Breast epithelium (tissue), 2 donors: ENCODE measurements around a stretch of chr17.

DNA sequence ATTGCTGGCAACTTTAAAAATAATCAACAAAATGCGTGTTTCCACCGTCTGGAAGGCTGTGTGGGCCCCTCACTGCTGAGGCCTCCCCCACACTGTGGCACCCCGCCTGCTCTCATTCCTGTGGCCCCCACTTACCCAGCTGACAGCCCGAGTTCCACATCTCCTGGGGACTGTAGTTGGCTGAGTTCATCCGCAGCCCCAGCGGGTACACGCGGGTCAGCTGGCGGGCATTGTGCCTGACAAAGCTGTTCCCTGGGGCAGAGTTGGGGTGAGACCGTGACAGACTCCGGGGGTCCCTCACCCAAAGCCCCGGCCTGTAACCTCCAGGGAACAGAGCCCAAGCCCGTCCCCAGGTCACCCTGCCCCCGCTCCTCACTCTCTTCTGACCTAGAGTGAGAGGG, 18.2 kb downstream of the PLCD3 start:
- PRO-cap: no peak
- RAMPAGE, long total RNA, 2 experiments: no peak in any of the 2 experiments

DNA sequence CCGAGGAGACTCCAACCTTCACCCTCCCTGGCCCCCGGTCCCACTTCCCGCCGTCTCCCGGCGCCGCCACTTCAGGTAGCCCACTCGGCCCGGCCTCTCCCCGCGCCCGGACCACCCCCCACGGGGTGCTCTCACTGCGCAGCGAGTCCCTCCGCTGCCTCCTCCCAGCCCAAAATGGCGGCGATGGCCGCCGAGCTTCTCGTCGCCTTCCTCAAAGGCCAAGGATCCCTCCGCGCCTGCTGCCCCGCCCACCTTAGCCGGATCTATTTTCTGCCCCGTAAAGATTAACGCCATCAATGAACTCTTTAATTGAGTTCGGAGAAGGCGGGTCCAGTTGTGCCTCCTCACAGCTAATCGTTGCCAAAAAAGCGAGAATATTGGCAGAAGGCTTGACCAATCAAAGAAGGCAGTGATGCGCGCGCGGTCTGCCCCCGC, 332 bp upstream of the HEXIM2 start:
- PRO-cap: bidirectional peak, plus-strand start at position 308 of the sequence, minus-strand start at position 213 of the sequence
- RAMPAGE, long total RNA, 2 experiments: start-site peak on the minus strand in 2 of 2 experiments, centred at positions 199 to 211 of the sequence, 26 to 112 reads per replicate

DNA sequence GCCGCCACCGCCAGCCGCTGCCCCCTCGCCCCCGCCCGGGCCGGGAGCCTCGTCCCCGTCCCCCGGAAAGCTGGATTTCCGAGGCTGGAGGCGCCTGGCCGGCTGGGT, 176 bp downstream of the FMNL1 start:
- PRO-cap: no peak
- RAMPAGE, long total RNA, 2 experiments: no peak in any of the 2 experiments

- PRO-cap: no peak
- RAMPAGE, long total RNA, 2 experiments: no peak in any of the 2 experiments
These were observed 13.5 kb downstream of the FMNL1 start for GRCh38 chr17:45235184-45235652.

- PRO-cap: no peak
- RAMPAGE, long total RNA, 2 experiments: no peak in any of the 2 experiments
These were observed 26.4 kb downstream of the MAP3K14 start for GRCh38 chr17:45290315-45290906.

- PRO-cap: no peak
- RAMPAGE, long total RNA, 2 experiments: no peak in any of the 2 experiments
These were observed 17.5 kb downstream of the MAP3K14 start for GRCh38 chr17:45299309-45299786.

GRCh38 chr17:45315456-45316079, 1.3 kb downstream of the MAP3K14 start:
- PRO-cap: no peak
- RAMPAGE, long total RNA, 2 experiments: no peak in any of the 2 experiments

DNA sequence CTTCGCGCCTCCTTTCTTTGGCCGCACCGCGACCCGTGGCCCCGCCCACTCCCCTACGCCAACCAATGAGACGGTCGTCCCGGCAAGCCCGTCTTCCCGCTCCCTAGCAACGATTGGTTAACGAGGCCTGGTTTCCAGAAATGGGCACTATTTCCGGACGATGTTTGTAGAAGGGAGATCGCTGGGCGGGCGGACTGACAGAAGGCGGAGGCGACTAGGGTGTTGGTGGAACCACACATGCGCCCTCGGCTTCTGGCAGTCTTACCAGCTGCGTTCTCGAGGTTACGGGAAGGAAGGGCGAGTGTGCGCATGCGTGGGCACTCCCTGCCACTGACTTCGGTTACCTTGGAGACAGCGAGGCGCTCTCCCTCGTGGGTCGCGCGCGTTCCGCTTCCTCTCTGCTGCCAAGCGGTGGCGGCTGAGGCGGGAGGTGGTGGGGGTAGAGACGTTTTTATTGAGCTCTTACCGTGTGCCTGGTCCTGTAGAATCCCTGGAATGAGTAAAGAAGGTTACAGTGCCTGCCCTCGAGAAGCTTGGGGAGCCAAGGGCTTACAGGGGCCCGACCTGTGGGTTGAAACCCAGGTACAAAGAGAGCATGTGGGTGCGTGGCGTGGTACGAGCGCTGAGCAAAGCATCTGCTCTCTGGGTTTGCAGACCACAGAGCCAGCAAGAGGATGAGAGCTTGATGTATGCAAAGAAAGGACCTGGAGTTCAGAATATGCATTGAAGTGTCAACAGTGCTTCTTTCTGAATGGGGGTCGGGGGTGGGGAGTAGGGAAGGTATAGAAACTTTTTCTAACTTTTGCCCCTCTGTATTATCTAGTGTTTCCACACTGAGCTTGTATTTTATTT, 553 bp upstream of the MAP3K14 start:
- PRO-cap: bidirectional peak, plus-strand start at position 200 of the sequence, minus-strand start outside the sequence; unidirectional peak, plus-strand start at position 392 of the sequence
- RAMPAGE, long total RNA, 2 experiments: no peak in any of the 2 experiments

GRCh38 chr17:45406197-45406668, 26.4 kb downstream of the ARHGAP27 start:
- PRO-cap: no peak
- RAMPAGE, long total RNA, 2 experiments: no peak in any of the 2 experiments

GRCh38 chr17:45410265-45411400, 22.0 kb downstream of the ARHGAP27 start:
- PRO-cap: no peak
- RAMPAGE, long total RNA, 2 experiments: no peak in any of the 2 experiments

- PRO-cap: no peak
- RAMPAGE, long total RNA, 2 experiments: no peak in any of the 2 experiments
These were observed 4.5 kb downstream of the ARHGAP27 start for GRCh38 chr17:45428126-45428626.

DNA sequence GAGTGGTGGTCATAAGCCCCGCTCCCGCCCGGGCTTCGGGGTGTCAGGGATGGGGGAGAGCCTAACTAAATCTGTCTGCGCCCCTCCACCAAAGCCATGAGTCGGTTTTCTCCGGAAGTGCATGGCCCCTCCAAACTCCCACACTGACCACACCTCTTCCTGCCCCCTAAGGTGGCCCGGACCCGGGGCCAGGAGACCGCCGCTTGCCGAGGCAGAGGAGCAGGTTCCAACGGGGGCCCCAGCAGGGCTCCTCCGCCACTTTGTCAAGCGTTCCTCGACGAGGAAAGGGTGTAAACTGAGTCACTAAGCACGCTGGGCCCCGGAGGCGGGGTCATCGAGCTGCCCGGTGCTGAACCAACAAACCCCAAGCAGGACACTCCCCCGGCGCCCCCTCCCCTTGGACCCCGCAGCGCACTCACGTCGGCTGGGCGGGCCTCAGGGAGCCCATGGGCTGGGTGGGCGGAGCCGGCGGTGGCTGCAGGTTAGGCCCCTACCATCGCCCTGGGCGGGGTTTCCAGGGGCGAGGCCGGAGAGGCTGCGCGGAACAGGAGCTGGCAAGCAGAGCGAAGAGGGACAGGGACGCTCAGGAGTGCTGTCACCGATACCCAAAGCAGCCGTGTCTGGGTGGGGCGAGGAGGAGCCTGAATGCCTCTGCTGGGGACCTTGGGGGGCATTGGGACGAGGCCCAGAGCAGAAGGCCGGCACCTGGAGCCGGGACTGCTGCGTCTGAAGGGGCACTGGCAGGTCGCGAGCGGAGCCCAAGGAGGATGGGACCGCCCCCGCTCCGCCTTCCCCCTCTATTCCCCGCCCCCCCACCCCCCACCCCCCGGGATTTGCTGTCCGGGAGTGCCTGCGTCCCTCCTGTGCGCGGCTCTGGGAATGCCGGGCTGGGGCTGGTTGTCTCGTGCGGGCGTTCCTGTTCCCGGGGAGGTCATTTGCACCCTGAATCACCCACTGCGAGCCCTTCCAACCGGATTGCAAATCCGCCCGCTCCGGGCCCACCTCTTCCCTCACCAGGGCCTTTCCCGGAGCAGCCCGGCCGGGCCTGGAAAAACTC, 1.1 kb downstream of the ARHGAP27 start:
- PRO-cap: unidirectional peak, plus-strand start at position 508 of the sequence; unidirectional peak, plus-strand start at position 561 of the sequence; bidirectional peak, plus-strand start at position 829 of the sequence, minus-strand start at position 728 of the sequence
- RAMPAGE, long total RNA, 2 experiments: no peak in any of the 2 experiments

GRCh38 chr17:45578623-45579391, 88.3 kb upstream of the PLEKHM1 start:
- PRO-cap: no peak
- RAMPAGE, long total RNA, 2 experiments: no peak in any of the 2 experiments

GRCh38 chr17:45641068-45641863, 142.9 kb upstream of the CRHR1 start:
- PRO-cap: no peak
- RAMPAGE, long total RNA, 2 experiments: no peak in any of the 2 experiments

GRCh38 chr17:45976912-45977617, 22.0 kb upstream of the STH start:
- PRO-cap: no peak
- RAMPAGE, long total RNA, 2 experiments: no peak in any of the 2 experiments

- PRO-cap: no peak
- RAMPAGE, long total RNA, 2 experiments: no peak in any of the 2 experiments
These were observed 34.3 kb downstream of the STH start for GRCh38 chr17:46033225-46033840.

- PRO-cap: no peak
- RAMPAGE, long total RNA, 2 experiments: no peak in any of the 2 experiments
These were observed 35.3 kb downstream of the STH start for GRCh38 chr17:46034048-46034971.

- PRO-cap: no peak
- RAMPAGE, long total RNA, 2 experiments: no peak in any of the 2 experiments
These were observed 45.1 kb downstream of the STH start for GRCh38 chr17:46044022-46044599.

- PRO-cap: no peak
- RAMPAGE, long total RNA, 2 experiments: no peak in any of the 2 experiments
These were observed 92.6 kb downstream of the STH start for GRCh38 chr17:46091564-46092181.

DNA sequence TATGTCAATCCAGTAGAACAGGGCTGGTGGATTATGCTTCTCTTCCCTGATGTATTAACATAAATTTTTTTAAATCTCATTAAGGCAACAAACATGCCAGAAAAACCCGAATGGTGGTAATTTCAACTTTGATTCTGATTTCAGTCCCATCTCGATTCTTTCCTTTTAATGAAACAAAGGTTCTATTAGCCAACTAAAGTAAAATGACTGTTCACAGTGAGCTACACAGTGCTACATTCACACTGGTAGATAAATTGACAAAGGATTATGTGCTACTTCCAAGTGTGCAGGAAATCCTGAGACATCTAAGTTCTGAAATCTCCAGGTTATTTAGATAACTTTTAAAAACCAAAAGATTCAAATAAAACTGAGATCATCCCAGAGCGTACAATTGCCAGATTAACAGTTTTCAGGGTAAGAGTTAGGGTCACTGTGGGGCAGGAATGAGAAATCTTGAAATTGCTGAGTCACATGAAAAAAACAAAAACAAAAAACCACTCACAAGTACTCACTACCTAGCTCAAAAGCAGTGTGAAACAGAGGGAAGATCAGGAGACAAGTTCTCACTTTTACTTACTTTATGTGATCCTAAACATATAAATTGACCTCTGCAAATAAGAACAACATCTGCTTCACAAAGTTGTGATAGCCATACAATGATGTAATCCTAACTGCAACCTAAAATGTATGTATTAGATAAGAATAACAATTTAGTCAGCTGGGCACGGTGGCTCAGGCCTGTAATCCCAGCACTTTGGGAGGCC, 92.3 kb downstream of the KANSL1 start:
- PRO-cap: no peak
- RAMPAGE, long total RNA, 2 experiments: no peak in any of the 2 experiments